AG09309 (cell line): ENCODE measurements around the genes SIAH2 and P2RY13.

DNA sequence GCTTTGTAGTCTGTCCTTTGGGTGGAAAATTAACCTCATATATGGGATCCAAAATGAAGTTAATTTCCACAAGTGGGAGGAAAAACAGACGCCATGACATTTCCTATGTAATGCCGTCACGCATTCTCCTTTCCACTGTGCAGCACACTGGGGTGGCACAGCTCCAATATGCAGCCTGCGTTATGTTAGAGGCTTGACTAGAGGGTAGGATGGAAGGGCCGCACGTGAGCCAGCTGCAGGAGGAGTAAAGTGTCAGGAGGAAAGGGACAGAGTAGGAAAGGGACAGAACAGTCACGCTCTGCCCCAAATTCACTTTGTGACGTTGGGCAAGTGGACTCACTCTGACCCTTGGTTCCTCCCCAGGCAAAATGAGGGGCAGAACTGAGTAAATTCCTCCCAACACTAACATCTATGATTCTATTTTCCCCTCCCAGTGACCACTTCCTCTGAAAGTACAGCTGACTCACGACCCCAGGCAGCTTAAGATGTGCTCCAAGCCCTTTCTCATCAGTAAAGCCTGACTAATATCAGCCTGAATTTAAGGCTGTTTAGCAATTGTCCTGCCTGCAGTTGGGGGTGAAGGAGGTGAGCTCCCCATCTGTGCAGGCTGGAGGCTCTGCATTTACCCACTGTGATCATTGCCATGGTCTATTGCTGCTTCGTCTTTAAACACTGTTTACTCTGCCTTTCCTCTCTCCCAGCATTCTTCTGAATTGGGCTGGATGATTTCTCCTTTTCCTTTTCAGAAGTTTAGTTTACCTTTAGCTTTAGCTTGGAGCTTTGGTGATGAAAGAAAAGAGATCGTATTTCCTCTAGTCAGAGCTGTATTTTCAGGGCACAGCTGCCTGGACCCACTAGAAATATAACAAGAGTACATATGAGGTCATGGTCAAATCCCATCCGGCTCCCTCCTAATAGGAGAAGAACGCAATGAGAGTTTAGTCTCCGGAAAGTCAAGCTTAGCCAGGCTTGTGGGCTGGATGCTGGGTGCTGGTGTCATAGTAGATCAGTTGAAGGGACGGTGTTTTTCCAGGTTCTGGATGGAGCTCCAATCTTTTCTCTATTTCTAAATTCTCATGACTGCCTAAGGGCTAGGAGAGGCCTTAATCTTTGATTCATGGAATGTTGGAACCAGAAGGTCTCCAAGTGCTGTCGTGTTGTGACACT is 176.8 kb upstream of the PFN2 start:
- RRBS = 33% methylated on average over 3 of the region's 16 CpGs

DNA sequence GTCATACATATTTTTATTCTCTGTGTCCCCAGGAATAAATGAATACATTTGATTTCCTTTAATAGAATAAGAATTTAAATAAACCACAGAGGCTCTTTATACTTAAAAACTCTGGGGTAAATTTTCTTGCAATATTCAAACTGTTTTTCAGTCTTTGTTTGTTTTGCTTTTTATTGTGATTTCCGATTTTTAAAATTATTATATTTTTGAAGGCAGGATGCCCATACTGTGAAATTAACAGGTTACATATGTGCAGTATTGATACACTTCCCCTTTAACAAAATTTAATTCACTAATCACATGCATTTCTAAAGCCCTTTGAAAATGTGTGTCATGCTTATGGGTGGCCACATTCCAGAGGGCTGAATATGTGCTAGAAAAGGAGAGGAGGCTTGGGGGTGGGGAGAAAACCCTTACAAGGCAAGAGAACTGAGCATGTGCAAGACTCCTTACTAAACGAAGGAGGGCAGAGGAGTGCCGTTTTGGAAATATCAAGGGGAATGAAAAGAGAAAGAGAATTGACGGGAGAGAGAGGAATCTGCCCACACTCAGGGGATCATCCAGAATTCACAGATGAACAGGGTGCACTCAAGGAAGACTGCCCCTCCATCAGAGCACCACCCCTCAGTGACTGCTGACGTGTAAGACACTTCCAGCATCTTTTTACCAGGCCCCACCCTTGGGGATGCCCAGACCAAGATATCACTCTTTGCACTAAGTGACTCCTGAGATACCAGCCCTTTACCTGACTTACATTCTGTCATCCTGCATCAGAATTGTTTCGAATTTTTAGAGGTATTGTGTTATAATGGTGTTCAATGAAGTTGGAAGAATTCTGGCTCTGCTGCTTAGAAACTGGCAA is 38.0 kb upstream of the TSC22D2 start:
- RRBS = no CpG with 5 or more reads among the region's 6 CpGs

GRCh38 chr3:150409507-150410526 is 1.7 kb downstream of the TSC22D2 start:
- RRBS = 2% methylated on average over 51 of the region's 93 CpGs

DNA sequence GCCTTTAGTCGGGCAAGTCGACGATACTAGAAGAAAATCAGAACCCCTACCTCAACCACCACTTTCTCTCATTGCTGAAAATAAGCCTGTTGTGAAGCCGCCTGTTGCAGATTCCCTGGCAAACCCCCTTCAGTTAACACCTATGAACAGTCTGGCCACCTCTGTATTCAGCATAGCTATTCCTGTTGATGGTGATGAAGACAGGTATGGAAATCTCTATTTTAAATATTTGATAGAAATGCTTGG is 2.9 kb downstream of the TSC22D2 start:
- RRBS = no CpG with 5 or more reads among the region's 4 CpGs

DNA sequence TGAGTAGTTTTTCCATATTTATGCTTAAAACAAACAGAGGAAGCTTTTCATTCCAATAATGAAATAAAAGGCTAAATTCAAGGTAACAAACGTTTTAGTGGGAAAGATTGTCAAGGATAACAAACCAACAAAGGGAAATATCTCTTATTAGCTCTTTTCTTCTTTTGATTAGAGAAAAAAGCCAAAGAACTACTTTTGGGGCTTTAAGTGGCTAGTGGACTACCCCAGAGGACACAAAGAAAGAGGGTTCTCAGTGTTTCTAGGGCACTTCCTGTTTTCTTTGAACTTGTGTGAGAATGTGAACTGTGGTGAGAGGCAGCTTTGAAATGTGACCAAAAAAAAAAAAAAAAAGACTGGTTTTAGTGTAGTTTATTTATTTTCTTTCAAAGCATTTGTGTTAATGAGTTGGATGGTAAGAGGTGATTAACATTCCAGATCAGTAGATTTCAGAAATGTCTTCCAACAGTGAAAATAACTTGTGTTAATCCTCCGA is 32.3 kb downstream of the SELENOT start:
- RRBS = no CpG with 5 or more reads among the region's 2 CpGs

GRCh38 chr3:150724041-150724405 is 20.3 kb upstream of the ERICH6 start:
- RRBS = no CpG with 5 or more reads among the region's 7 CpGs

DNA sequence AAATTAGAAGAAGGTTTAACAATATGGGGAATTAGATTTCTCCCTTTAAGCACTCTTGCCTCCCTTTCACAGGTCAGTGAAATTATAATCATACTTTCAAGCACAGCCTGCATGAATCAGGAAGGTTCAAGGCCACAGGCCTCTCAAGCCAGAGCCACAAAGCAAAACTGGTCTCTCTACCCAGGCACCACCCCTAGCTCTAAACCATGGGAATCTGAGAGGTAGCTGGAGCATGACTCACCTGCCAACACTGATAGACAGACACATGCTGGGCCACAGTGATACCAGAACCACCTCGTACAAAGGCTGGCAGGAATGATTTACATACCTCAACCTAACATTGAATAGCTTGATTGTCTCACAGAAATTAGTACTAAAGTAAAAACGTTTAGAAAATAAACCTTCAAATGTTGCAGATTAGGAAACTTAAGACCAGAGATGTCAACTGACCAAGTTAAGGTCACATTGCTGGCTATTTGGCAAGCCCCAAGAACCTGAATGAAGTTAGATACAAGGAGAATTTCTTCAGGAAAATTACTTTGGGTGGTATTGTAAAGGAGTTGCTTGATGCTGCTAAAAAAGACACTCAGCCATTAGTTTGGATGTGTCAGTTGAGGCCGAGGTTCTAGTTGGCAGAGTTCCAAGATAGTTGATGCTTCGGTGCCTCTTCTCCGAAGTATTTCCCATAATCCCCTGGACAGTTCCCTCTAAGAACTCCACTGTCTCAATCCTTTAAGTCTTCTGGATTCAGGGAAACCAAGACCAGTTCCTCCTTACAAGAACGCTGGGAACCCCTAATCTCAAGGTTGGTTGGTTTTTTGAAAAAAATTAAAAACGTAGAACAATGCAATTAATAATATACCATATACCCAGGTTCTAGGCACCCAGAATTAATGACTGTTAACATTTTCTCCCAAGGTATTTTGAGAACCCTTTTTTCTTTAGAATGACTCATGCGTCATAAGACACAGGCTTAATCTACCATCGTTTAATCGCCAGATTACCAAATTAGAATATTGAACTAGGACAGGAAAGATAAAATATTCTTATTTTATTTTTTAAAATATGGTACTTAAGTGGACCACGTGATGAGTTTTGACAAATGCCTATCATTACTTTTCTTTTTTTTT is 24.3 kb downstream of the SIAH2 start:
- RRBS = no CpG with 5 or more reads among the region's 11 CpGs

DNA sequence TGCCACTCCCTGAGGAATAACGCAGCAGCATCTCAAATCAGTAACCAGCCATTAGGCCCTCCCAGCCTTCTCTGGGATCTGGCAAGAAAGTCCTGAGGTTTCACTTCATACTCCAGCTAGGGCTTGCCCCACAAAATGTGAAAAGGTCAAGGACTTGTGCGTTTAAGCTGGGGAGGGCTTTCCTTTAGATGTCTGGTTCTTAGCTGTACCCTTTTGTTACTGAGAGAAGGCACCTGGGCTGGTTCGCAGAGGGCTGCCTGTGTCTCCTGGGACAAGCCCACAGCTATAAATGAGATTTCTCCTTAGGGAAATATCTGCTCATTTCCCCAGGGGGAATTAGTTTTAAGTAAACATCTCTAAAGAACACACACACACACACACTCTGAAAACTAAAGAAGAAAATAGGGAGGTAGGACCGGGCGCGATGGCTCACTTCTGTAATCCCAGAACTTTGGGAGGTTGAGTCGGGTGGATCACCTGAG is 15.7 kb downstream of the SIAH2 start:
- RRBS = no CpG with 5 or more reads among the region's 7 CpGs

GRCh38 chr3:150754791-150755513 is 8.0 kb downstream of the SIAH2 start:
- RRBS = no CpG with 5 or more reads among the region's 5 CpGs

DNA sequence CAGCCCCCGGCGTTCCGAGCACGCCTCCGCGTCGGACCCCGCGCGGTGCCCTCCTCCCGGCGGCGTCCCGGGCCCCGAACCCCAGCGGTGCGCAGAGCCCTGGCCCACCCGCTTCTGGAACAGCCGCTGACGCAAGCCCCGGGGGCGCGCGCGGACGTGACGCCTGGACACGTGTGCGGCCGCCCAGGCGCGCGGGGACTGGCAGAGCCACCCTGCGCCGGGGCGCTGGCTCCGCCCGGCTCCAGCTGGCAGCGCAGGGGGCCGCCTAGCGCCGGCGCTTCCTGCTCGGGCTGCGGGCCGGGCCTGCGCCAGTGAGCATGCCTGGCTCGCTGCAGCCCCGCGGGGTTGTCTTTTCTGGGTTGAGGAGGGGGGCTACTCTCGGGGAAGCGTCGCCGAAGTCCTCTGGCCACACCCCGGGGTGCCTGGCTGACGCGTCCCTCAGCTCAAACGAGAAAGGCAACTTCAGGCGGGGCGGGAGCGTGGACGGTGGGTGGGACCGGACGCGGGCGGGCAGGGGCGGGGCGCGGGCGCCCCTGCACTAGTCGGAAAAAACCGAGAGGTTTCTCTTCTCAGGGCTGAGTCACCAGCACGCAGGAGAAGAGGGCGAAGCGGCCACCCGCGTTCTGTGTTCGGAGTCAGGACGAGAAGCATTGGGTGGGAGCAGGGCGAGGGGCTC is at the start of gene SIAH2:
Gene SIAH2, minus strand, starts transcription at position 137 of the 676 bp plus-strand sequence.
- RRBS = 2% methylated on average over 45 of the region's 80 CpGs

- RRBS = no CpG with 5 or more reads among the region's 6 CpGs
Measured at GRCh38 chr3:150764408-150764994, 1.5 kb upstream of the SIAH2 start.

DNA sequence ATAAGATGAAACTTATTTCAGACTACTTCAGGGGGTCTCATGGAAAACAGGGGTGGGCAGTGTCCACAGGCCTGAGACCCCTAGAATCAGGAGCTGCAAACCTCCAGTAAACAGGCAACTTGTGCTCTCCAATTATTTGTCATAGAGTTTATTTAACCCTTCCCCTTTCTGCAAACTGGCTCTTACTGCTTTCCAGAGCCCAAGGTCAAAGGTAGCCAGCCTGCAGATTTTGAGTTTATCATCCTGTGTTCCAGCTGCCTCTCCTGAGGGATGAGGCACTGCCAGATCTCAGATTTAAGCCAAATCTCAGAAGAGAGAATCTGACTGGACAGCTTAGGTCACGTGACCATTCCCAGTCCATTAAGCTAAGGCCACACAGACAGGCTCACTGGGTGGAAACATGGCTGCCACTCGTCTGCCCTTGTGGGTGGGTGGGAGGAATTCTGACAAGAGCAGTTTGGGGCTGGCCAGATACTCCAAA is 8.6 kb upstream of the SIAH2 start:
- RRBS = no CpG with 5 or more reads among the region's 2 CpGs

DNA sequence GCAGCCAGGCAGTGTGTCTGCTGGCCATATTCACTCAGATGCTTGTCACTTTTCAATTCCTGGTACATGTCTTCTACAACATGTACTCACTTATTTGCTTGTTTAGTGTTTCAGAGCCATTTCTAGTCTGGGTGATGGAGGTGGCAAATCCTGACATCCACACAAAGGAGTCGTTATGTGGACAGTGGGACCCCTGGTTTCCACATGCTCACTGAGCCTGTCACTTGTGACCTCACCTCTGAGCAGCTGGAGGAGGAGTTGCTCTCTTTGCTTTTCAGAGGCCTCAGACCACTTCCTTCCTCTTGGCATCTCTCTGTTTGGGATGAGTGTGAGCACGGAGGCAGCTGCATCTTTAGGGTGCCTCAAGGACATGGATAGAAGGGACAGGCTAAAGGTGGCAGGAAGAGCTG is 32.0 kb downstream of the GPR171 start:
- RRBS = no CpG with 5 or more reads among the region's 2 CpGs

GRCh38 chr3:151329300-151329636 is at the start of gene P2RY13:
Gene P2RY13 (minus strand): TSS chr3:151329549.
- RRBS = no CpG with 5 or more reads among the region's 1 CpG

GRCh38 chr3:151537632-151538321 is 76.9 kb upstream of the IGSF10 start:
- RRBS = no CpG with 5 or more reads among the region's 4 CpGs

DNA sequence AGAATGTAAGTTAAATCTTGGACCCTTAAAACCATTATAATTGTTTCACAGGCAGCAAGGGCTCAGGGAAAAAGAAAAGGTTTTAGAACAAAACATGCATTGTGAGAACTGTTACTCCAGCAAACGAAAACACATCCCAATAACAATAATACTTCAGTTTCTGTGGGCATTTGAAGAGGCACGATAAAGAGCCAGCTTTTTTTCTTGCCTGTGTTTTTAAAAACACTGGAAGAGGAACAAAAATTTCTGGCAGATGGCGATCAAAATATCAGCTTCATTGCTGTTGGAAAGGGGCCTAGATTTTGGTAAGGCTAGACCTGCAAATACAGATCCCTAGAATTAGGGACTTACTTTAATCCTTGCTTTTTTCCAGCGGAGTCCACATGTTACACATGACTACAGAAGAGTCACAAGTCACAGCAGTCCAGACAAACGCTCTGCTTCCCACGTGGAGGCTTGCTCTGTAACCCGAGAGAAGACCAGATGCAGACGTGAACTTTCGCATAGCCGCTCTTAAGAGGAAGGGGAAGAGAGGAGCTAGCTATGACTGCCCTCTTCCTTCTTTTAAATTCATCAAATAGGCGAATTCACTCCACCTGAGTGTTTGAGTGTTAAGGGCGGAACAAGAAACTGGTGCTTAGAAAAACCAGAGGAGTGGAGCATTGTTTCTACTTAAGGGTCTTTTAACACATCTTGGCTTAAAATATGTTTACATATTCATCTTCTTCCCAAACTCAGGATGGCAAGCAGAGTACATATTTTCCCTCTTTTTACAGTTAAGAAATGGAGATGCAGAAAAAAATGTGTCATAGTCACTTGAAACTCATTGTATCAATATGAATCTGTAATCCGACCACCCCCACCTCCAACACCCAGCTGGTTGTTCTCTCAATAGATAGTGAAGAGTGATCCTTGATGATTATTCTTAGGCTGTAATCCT is 78.2 kb upstream of the IGSF10 start:
- RRBS = no CpG with 5 or more reads among the region's 13 CpGs

DNA sequence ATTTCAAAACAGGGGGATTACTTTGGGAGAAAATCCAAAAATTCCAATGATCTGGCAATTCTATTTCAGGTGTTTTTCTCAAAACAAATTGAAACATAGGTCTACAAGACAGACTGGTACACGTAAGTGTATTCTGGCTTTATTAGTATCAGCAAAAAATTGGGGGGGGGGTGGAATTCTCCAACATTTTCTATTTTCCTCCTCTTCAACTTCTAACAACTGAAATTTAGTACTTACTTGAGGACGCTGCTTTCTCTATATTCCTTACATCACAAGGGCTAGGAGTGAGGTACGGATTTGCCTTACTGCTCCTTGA is 18.5 kb downstream of the AADAC start:
- RRBS = no CpG with 5 or more reads among the region's 3 CpGs

DNA sequence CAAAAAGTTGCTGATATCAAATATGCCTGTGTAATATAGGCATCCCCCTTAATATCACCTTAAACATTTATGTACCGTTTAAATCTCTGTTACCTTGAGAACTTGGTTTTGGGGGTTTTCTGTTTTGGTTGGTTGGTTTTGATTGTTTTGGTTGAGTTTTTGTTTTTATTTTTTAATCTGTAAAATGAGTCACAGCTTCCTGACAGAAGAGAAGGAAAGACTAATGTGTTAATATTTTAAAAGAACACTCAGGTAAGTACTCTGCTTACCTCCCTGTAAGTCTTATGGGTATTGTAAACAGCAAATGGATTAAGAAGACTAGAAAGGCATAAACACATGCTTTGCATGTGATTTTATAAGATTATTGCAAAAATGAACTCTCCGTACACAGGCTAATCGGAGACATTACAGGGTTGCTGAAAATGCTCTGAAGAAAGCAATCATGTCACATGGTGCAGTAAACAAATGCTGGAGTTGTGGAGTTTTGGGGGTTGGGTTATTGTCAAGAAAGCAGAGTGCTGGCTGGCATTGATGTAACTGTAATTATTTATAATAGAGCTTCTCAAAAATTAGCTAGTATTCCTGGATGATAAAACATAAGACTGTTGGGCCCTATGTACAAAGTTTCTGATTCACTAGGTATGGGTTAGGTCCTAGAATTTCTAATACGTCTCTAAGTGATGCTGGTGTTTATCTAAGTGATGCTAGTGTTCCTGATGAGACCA is 69.4 kb upstream of the MBNL1 start:
- RRBS = no CpG with 5 or more reads among the region's 4 CpGs

DNA sequence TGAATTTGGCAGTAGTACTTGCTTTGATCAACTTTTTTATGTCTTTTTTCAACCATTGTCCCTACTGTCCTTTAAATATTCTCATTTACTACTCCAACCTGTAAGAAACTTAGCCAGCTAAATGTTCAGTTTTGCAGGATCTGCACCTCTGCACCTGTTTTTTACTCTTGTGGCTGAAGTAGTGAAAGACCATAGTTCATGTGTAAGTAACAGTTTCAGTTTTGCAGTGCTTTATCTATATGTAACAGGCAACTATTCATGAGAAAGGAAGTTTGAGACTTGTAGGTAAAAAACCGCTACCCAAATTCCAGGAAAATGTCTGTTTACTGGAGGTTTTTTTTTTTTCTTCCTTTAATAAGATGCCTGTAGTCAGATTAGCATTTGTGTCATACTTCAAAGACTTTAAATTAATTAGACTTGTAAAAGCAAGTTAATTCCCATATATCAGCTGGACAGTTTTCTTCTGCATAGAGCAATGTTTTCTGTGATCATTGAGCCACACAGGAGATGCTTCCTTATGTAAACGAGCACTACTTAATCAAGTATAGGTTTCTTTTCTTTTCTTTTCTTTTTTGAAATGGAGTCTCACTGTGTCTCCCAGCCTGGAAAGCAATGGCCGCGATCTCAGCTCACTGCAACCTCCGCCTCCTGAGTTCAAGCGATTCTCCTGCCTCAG is 25.3 kb upstream of the MBNL1 start:
- RRBS = no CpG with 5 or more reads among the region's 6 CpGs

DNA sequence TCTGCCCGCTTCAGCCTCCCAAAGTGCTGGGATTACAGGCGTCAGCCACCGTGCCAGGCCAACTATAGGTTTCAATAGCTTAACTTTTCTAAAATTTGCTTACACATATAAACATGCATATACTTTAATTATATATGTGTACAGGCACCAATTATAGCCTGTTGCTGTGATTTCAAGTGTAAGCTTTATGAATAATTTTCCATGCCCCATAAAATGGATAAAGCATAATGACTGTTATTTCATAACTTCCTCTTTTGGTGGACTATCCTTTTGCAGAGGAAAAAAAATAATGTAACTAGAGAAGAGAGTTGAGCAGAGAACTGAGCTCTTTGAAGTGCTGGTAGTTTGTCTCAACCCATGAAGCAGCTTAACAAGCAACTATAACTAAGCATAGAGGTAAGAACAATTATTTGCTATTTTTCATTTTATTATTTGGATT is 24.7 kb upstream of the MBNL1 start:
- RRBS = no CpG with 5 or more reads among the region's 3 CpGs